Liver (tissue), 9 donors: Measurements from ENCODE around the gene VWA2.

GRCh38 chr10:112842517-112843552 is 107.2 kb upstream of the TCF7L2 start:
- PRO-cap, 5 experiments: peak in 5 of 5 experiments; most common plus-strand start chr10:112842968 (in 2); most common minus-strand start chr10:112843133 (in 5)
- RAMPAGE, long total RNA, 2 experiments: start-site peak on the minus strand in 1 of 2 experiments, at chr10:112843166-112843217 at its widest, 13 reads per replicate
- RRBS: no CpG with 5 or more reads among the region's 7 CpGs

GRCh38 chr10:112912345-112913112 is 37.5 kb upstream of the TCF7L2 start:
- PRO-cap, 5 experiments: no peak in any of the 5 experiments
- RAMPAGE, long total RNA, 2 experiments: no peak in any of the 2 experiments
- RRBS: no CpG with 5 or more reads among the region's 20 CpGs

DNA sequence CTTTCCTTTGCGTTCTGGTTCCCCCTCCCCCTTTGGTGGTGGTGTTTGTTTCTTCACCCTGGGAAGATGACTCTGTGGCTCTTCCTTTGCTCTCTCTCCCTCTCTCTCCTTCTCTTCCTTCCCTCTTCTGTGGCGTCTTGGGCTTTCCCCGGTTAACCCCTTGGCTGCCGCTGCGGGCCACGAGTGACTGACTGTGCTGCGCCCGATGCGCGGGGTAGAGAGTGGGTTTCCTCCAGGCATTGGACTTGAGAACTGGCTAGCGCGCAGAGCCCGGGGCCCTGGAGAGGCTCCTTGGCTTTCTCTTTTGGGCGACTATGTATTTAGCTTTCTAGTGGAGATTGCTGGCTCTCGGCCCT is 1.8 kb downstream of the TCF7L2 start:
- PRO-cap, 5 experiments: peak in 1 of 5 experiments; most common minus-strand start position 111 of the sequence (in 1)
- RAMPAGE, long total RNA, 2 experiments: no peak in any of the 2 experiments
- RRBS: 0% methylated on average over 7 of the region's 15 CpGs

DNA sequence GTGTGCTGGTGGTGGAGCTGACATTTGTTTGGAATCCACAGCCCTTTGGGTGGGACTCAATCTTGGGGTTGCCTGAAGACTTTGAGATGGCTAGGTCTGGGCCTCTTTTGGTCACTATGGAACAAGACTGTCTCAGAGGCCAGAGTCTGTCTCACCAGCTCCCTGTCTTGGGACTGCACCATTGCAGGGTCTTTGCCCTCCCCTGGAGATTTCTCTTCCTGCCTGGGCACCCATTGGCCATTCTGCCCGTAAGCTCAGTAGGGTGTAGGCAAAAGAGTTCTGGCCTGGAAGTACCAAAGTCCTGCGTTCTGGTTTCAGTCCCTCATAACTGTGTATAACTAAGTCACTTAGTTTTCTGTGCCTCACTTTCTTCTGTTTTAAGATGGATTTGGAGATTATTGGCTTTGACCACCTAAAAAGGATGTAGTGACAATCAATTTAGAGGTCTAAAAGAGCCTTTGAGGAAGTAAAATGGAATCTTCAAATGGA is 80.8 kb downstream of the TCF7L2 start:
- PRO-cap, 5 experiments: peak in 1 of 5 experiments; most common plus-strand start position 275 of the sequence (in 1)
- RAMPAGE, long total RNA, 2 experiments: no peak in any of the 2 experiments
- RRBS: no CpG with 5 or more reads among the region's 2 CpGs

GRCh38 chr10:113037365-113038760 is 87.8 kb downstream of the TCF7L2 start:
- PRO-cap, 5 experiments: no peak in any of the 5 experiments
- RAMPAGE, long total RNA, 2 experiments: no peak in any of the 2 experiments
- RRBS: no CpG with 5 or more reads among the region's 16 CpGs

GRCh38 chr10:113089000-113090050 is 139.3 kb downstream of the TCF7L2 start:
- PRO-cap, 5 experiments: no peak in any of the 5 experiments
- RAMPAGE, long total RNA, 2 experiments: no peak in any of the 2 experiments
- RRBS: no CpG with 5 or more reads among the region's 15 CpGs

DNA sequence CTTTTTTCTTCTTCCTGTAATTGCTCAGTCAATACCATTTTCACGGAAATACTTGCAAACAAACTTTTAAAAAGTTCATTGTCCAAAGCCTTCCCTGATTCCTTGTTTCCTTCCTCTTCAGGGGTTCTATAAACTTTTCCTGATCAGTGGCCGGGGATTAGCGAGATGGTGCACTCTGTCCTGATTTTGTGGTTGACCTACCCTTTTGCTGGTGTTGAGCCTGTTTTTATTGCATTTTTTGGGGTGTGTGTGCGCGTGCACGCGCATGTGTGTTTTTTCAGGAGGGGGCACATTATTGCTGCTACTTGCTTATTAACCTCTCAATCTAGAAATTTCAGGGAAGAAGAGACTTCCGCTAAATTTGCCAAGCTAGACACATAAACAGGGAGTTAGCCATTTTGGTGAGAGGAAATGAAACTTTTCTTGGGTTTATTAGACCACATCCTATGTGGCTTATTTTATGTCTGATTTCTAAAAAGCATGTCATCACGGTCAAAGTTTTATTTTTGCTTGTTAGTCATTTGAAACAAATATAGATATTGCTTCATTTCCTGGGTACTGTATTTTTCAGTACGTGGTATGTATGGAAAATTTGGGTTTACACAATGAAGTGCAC is 143.9 kb downstream of the TCF7L2 start:
- PRO-cap, 5 experiments: peak in 1 of 5 experiments; most common plus-strand start position 146 of the sequence (in 1)
- RAMPAGE, long total RNA, 2 experiments: no peak in any of the 2 experiments
- RRBS: no CpG with 5 or more reads among the region's 10 CpGs

- PRO-cap, 5 experiments: no peak in any of the 5 experiments
- RAMPAGE, long total RNA, 2 experiments: no peak in any of the 2 experiments
- RRBS: no CpG with 5 or more reads among the region's 20 CpGs
These were observed 202.3 kb downstream of the TCF7L2 start for GRCh38 chr10:113152201-113152899.

GRCh38 chr10:113711103-113711535 is 31.4 kb downstream of the CASP7 start:
- PRO-cap, 5 experiments: no peak in any of the 5 experiments
- RAMPAGE, long total RNA, 2 experiments: no peak in any of the 2 experiments
- RRBS: no CpG with 5 or more reads among the region's 2 CpGs

DNA sequence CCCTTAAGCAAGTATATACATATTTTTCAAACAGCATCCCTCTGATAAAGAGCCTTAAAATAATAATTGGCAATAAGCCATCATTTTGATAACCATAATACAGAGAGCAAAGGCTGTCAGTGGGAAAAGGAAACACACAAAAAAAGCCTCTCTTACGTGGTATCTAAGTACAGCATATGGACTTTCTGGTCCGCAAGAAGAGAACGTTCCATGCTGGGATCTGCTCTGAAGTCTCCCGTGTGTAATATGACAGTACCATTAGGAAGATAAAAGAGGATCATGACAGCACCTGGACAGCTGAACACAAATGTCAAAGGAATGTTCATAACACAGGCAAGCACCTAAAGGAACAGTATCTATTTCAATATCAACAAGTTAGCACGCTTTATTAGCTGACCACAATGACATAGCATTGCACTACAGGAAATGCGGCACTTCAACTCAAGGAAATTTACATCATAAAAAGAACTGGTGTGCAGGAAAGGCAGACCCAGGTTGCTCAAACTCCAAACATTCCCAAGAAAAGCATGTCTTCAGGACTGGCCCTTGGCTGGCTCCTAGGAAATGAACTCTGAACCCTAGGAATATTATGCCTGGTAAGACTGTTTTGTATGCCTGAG is 9.8 kb downstream of the DCLRE1A start:
- PRO-cap, 5 experiments: no peak in any of the 5 experiments
- RAMPAGE, long total RNA, 2 experiments: no peak in any of the 2 experiments
- RRBS: no CpG with 5 or more reads among the region's 6 CpGs

DNA sequence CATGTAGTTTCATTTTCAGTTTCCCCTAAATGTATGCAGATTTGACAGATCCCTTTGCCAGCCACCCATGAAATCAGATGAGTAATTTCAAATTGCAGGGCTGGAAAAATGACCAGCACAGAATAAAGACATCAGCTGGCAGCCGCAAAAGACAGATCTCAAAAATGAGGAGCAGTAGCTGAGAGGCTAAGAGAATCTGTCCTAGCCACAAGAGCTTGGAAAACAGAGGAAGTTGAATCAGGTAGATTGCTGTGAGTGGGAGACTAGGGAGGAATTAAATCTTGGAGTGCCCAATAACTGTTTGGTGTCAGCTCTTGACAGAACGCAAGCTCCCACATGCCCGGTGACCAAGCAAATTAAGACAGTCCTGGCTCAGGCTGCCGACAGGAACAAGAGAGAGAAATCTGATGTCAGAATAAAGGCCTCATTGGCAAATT is 24.5 kb downstream of the ADRB1 start:
- PRO-cap, 5 experiments: no peak in any of the 5 experiments
- RAMPAGE, long total RNA, 2 experiments: no peak in any of the 2 experiments
- RRBS: no CpG with 5 or more reads among the region's 4 CpGs

DNA sequence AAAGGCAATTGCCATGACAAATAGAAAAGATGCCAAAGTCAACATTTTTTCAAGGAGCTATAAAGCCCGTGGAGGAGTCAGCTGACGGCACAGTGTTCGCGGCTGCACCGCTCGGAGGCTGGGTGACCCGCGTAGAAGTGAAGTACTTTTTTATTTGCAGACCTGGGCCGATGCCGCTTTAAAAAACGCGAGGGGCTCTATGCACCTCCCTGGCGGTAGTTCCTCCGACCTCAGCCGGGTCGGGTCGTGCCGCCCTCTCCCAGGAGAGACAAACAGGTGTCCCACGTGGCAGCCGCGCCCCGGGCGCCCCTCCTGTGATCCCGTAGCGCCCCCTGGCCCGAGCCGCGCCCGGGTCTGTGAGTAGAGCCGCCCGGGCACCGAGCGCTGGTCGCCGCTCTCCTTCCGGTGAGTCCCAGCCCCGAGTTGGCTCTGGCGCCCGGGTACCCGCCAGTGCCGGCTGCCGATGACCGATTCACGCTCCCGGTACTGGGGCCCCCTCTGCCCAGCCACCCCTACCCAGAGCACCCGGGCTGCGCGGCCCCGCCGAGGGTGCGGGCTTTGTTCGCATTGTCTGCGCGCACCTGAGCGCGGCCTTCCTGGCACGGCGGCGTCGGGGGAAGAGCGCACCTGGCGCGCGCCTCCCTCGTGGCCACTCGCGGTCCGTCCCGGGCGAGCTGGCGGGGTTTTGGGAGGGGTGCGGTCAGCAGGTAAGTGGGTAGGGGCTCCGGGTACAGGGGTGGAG is at the start of gene VWA2:
TSS of gene VWA2 (plus strand) at position 90 of the 742 bp plus-strand sequence.
- PRO-cap, 5 experiments: peak in 1 of 5 experiments; most common plus-strand start position 90 of the sequence (in 1)
- RAMPAGE, long total RNA, 2 experiments: no peak in any of the 2 experiments
- RRBS: 4% methylated on average over 22 of the region's 73 CpGs

- PRO-cap, 5 experiments: no peak in any of the 5 experiments
- RAMPAGE, long total RNA, 2 experiments: no peak in any of the 2 experiments
- RRBS: no CpG with 5 or more reads among the region's 43 CpGs
These were observed 65.7 kb downstream of the VWA2 start for GRCh38 chr10:114304523-114305444.

GRCh38 chr10:114393489-114394103 is 10.7 kb downstream of the AFAP1L2 start:
- PRO-cap, 5 experiments: no peak in any of the 5 experiments
- RAMPAGE, long total RNA, 2 experiments: no peak in any of the 2 experiments
- RRBS: no CpG with 5 or more reads among the region's 13 CpGs

DNA sequence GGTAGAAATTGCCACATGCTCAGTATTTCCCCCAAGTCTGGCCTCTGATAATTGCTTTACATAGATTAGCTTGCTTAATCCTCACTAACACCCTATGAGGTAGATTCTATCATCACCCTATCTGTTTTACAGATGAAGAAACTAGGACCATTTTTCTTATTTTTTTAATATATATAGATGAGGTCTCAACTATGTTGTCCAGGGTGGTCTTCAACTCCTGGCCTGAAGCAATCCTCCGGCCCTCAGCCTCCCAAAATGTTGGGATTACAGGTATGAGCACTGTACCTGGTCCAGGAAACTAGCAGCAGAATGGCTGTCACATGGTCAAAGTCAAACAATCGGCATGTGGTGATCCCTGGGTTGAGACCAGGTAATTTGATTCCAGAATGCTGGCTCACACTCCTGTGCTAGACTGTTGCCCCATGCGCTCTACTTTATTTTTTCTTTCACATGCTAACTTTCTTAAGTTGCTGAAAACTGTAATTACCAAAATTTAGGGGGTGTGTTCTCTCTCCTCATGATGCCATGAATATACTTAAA is 67.9 kb upstream of the AFAP1L2 start:
- PRO-cap, 5 experiments: peak in 2 of 5 experiments; most common plus-strand start position 399 of the sequence (in 2); most common minus-strand start position 311 of the sequence (in 1)
- RAMPAGE, long total RNA, 2 experiments: no peak in any of the 2 experiments
- RRBS: no CpG with 5 or more reads among the region's 3 CpGs

GRCh38 chr10:114495466-114495988 is 91.2 kb upstream of the AFAP1L2 start:
- PRO-cap, 5 experiments: no peak in any of the 5 experiments
- RAMPAGE, long total RNA, 2 experiments: no peak in any of the 2 experiments
- RRBS: no CpG with 5 or more reads among the region's 3 CpGs

- PRO-cap, 5 experiments: no peak in any of the 5 experiments
- RAMPAGE, long total RNA, 2 experiments: no peak in any of the 2 experiments
- RRBS: no CpG with 5 or more reads among the region's 4 CpGs
These were observed 102.6 kb upstream of the AFAP1L2 start for GRCh38 chr10:114506781-114507469.

GRCh38 chr10:114519184-114519772 is 115.0 kb upstream of the AFAP1L2 start:
- PRO-cap, 5 experiments: no peak in any of the 5 experiments
- RAMPAGE, long total RNA, 2 experiments: no peak in any of the 2 experiments
- RRBS: no CpG with 5 or more reads among the region's 6 CpGs

DNA sequence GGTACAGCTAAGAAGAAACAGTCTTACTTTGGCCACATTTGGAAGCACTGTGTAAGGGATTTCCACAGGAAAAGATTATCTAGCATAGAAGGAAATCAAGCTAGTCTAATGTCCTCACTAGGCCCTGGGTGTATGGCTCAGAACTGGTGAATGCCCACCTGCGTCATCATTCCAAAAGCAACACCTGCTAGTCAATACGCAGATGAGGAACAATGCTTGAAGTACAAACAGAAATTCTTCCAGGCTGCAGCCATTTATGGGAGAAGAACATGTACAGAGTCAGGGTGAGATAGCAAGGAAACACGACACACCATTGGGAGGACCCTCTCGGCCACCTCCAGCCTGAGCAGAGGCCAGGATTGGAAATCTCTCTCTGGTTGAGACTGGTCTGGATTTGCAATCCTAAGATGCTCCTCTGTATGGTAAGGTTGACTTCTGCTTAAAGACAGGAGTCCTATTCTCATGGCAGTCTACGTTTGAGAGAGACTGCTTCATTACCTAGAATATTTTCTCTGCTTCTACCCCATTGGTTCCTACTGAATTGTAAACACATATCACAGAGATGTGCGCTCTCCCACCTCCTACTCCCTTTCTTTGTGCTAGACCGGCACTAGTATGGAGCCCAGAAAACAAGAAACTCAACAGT is 48.0 kb downstream of the ABLIM1 start:
- PRO-cap, 5 experiments: no peak in any of the 5 experiments
- RAMPAGE, long total RNA, 2 experiments: no peak in any of the 2 experiments
- RRBS: no CpG with 5 or more reads among the region's 7 CpGs

DNA sequence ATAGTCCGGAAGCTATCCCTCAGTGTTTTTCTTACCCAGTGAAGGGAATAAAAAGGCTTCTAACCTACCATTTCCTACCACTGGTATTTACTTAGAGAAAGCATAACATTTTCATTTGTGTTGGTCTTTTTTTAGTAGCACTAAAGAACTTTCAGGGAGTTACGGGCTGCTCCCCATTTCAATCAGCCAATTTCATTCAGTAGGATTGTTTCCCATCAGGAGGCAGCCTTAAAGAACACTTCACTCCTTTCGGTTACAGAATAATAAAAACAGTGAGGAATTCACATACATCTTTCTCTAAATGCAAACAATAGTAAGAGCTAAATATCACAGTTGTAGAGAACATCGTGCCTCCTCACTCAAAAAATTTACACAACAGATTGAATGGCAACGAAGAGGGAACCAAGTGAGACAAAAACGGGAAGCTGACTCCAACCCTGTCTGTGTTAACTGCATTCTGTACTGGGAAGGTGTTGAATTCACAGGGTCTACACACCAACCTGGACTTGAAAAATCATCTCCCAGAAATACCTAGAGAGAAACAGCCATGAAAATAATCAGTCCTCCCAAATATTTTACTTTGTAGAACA is 55.5 kb upstream of the ABLIM1 start:
- PRO-cap, 5 experiments: no peak in any of the 5 experiments
- RAMPAGE, long total RNA, 2 experiments: no peak in any of the 2 experiments
- RRBS: no CpG with 5 or more reads among the region's 6 CpGs